T-cell (primary cell): ENCODE data around the genes DDX17 and TOMM22.

DNA sequence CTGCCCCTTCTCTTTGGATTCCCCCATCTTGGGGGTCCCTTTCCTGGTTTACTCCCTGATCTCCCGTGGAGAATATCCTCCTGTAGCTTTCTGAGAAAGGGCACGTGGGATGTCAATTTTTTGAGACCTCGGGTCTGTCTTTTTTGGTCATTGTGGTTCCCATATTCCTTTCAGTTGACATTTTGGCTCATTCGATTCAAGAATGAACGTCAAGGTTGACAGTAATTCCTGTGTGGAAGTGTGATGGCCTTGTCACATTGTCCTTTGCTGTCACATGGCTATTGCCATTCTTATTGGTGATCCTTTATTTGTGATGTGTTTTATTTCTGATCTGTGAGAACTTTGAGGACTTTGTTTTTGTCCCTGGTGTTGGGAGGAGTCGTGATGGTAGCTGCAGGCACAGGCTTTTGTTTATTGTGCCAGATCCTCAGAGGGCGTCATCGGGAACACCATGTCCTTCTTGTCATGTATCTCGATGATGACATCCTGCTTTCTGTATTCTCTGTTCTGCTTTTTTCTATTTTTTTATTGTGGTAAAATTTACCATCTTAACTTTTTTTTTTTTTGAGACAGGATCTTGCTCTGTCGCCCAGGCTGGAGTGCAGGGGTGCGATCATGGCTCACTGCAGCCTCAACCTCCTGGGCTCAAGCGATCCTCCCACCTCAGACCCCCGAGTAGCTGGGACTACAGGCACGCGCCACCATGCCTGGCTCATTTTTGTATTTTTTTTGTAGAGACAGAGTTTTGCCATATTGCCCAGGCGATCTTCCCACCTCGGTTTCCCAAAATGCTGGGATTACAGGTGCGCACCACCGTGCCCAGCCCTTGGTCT lies 5.6 kb downstream of the PICK1 start:
- PRO-cap, 7 experiments = no peak in any of the 7 experiments

- PRO-cap, 7 experiments = no peak in any of the 7 experiments
Measured at GRCh38 chr22:38110907-38111272, 406 bp upstream of the BAIAP2L2 start.

- PRO-cap, 7 experiments = no peak in any of the 7 experiments
Measured at GRCh38 chr22:38214130-38214322, 12.2 kb downstream of the MAFF start.

GRCh38 chr22:38219011-38220178 lies 17.6 kb downstream of the MAFF start:
- PRO-cap, 7 experiments = no peak in any of the 7 experiments

DNA sequence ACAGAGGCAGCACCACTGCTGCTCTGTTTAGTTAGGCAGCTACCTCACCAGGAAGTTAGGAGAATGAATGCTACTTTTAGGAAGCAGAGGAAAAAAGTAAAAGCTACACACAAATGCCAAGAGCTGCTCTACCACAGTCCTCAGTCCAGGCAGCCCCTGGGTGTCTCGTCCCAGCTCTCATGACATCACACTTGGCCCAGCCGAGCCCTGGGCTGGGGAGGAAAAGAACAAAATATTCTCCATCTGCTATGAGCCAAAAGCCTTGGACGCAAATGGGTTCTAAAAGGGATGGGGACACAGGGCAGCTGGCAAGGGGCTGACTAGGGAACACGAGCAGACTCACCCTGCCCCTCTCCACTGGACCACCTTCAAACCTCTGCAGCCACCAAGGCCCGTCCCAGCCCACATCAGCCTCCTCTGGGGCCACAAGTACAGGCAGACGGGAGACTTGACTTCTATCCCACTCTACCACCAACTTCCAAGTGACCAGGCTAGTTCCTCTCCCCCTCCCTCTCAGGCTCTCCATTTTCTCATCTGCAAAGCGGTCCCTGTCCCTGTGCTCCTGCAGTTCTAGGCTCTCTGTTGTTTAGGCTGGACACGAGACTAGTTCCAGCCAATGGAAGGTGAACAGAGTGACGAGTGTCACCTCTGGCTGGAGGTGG lies 26.0 kb downstream of the TMEM184B start:
- PRO-cap, 7 experiments = no peak in any of the 7 experiments

DNA sequence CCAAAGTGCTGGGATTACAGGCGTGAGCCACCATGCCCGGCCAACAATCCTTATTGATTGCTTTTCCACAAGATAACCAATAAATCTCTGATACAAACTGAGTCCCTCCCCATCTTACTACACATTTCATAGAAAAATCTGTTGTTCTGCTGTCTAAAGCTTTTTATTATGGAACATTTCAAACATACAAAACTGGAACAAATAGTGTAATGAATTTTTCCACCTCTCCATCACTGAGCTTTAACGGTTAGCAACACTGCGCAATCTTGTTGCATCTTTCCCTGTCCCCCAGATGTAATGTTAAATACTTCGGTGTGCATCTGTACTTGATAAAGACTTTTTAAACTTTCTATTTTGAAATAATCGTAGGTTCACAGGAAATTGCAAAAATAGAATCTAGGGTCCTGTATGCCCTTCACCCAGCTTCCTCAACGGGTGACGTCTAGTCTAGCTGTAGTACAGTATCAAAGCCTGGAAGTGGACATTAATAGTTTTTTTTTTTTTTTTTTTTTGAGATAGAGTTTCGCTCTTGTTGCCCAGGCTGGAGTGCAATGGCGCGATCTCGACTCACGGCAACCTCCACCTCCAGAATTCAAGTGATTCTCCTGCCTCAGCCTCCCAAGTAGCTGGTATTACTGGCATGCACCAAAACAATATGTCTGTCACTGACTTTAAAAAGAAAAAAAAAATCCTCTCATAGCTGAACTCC lies 16.2 kb downstream of the TMEM184B start:
- PRO-cap, 7 experiments = no peak in any of the 7 experiments

GRCh38 chr22:38258706-38259406 lies 14.0 kb downstream of the TMEM184B start:
- PRO-cap, 7 experiments = no peak in any of the 7 experiments

GRCh38 chr22:38260767-38261456 lies 11.9 kb downstream of the TMEM184B start:
- PRO-cap, 7 experiments = no peak in any of the 7 experiments

- PRO-cap, 7 experiments = no peak in any of the 7 experiments
Measured at GRCh38 chr22:38287948-38288398, 15.2 kb upstream of the TMEM184B start.

DNA sequence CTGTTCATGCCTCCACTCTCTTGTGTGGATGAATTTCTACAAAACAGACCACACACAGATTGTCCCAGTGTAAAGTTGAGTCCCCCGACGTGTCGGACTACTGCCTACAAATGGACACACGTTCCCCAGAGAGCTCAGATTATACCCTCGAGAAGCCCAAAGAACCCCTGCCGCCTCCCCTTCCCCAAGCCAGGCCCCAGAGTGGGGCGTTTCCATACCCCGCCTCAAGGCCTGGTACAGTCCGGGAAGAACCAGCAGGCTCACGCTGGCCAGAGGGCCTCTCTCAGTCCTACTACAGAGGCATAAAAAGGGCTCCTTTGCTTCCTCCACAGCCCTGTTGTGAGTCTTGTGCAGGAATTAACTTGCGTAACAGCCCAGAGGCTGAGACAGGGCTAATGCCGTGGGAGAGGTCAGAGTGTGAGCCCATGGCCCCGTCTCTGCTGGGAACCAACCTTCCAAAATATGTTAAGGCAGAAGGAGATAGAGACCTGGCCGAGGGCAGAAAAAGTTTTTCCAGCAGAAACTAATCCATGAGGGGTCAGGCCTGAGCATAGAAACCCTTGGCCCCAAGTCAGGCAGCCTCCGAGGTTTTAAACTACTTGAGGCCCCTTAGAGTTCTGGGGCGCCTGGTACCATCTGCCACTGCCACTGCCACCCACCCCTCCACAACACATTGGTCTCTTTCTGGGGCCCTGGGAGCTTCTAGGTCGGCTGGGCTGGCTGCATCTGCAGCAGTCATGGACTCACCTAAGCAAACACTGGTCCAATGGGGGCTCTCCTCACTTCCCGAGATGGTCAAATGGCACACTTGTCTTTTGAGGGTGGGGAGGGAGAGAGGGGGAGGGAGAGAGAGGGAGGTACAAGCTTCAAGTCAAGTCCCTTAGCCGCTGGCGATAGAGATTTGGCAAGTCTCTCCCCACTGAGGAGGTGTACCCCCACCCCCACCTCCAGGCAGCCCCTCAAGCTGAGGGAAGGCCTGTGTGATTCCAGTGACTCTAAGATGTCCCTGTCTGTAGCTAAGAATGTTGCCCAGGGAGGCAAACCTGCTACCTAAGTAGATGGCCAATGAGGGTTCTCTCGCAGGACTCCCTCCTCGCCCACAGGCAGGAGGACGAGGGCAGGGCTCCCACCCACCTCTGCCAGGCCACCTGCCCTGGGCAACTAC lies 20.1 kb upstream of the TMEM184B start:
- PRO-cap, 7 experiments = no peak in any of the 7 experiments

DNA sequence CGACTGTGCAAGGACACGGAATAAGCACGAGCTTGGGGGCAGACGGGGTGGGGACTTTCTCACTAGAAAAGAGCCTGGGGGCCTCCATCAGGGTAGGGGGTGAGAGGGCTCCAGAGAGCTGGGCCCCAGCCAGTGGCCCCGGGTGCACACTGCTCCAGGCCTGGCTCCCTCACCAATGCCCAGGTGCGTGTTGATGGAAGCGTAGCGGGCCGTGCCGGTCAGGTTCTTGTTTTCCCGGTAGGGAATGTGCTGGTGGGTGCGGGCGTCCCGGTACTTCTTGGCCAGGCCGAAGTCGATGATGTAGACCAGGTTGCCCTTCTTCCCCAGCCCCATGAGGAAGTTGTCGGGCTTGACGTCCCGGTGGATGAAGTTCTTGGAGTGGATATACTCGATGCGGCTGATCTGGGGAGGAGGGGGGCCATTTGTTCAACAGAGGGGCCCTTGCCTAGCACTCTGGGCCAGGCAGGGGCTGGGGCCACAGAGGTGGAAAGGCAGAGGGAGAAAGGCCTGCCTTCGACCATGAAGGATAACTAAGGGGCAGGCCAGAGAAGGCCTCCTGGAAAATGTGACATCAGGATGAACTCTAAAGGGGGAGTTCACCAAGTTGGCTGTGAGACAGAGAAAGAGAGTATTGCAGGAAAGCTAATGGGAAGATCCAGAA lies 16.6 kb downstream of the CSNK1E start:
- PRO-cap, 7 experiments = no peak in any of the 7 experiments

GRCh38 chr22:38397042-38398114 lies 57.6 kb downstream of the KCNJ4 start:
- PRO-cap, 7 experiments = no peak in any of the 7 experiments

DNA sequence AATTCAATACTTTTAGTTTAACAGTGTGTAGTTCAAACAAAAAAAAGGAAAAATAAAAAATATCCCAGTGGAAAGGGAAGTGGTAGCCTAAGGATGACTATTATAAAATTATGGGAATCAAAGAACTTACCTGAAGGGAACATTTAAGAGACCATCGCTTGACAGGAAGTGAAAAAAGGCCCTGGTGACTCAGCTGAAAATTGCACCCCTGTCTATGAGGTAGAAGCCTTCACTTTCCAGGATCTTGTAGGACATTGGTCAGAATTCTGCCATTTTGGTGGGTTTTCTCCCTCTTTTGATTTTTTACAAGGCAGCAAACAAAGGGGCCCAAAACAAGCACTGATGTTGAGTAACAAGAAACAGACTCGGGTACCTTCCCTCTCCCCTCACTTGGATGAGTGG lies 15.7 kb downstream of the DDX17 start:
- PRO-cap, 7 experiments = no peak in any of the 7 experiments

DNA sequence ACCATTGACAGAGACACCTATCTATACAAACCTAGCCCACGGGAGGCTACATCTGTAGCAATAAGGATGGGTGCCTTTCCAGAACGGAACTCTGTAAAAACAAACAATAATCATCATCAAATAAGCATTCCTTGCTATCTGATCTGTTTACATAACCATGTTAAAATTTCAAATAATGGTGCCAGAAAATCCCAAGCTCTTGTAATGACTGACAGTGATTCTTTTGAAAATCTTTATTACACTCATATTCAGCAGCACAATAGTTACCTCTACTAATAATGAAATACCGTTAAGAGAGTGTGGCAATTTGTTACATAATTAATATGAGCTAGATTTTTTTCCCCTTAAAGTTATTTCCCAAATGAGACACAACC lies 14.1 kb downstream of the DDX17 start:
- PRO-cap, 7 experiments = no peak in any of the 7 experiments

DNA sequence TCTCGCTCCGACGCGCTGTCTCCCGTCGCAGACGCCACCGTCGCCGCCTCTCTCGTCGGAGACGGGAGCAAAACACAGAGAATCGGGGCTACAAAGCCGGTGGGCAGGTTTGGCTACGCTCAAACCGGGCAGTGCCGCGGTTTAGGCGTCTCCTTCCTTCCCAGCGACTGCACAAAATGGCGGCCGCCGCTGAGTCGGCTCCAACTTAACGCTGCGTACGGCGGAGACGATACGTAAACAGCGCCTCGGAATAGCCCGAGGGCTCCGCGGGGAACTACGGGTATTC lies at the start of gene DDX17:
TSS of gene DDX17 (minus strand) at position 181 of the 286 bp plus-strand sequence.
- PRO-cap, 7 experiments = peak in 7 of 7 experiments; most common minus-strand start position 177 of the sequence (in 4)

GRCh38 chr22:38670764-38671470 lies 10.8 kb upstream of the TOMM22 start:
- PRO-cap, 7 experiments = no peak in any of the 7 experiments

DNA sequence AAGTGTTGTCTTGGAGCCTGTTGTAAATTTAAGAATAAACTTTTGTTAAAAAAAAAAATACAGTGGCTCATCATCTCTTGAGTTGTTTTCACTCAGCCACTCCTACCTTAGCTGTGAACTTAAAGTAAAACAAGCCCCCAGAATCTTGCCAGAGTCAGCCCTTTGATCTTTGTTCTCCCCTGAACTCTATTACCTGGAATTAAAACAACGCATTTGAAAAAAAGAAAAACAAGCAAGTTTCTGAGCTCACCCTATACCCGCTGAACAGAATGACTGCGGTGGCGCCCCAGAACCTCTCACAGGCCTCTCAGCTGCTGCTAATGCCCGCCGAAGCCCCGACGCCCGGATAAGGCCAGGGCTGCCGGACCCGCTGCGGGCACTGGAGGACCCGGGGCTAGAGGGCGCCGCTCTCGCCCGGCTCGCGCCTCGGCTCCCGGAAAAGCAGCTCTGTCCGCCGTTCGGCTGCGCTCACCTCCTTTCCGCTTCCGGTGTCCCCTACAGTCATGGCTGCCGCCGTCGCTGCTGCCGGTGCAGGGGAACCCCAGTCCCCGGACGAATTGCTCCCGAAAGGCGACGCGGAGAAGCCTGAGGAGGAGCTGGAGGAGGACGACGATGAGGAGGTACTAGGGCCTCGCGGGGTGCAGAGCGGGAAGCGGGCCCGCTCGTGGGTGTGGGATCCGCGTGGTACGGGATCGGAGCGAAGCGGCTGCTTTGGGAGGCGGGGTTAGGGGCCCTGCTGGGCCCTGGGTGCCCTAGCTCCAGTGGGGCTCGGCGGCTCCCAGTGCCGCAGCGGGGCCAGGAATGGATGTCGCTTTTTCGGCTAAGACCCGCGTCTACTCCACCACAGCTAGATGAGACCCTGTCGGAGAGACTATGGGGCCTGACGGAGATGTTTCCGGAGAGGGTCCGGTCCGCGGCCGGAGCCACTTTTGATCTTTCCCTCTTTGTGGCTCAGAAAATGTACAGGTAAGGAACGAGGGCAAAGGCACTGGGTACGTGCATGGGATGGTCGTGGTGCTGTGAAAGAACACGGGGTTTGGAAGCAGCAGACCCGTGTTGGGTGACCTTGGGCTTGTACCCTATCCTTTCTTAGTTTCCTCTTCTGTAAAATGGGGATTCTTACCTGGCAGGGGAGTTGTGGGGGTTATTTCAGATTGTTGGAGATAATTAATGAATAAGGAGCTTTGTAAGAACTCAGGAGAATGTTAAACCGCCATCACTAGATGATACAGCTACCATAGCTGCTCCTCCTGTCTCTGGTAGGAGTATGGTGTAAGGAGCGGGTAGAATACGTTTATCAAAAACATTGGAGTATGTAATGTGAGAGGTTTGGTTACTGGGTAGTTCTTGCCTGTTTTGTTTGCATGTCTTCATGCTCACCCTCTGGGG lies at the start of gene TOMM22:
TSS of gene TOMM22 (plus strand) at position 482 of the 1,389 bp plus-strand sequence.
- PRO-cap, 7 experiments = peak in 7 of 7 experiments; most common plus-strand start position 500 of the sequence (in 7); most common minus-strand start position 443 of the sequence (in 7)

GRCh38 chr22:38707157-38707800 lies 1.5 kb downstream of the GTPBP1 start:
- PRO-cap, 7 experiments = no peak in any of the 7 experiments

- PRO-cap, 7 experiments = peak in 2 of 7 experiments; most common plus-strand start chr22:38729520 (in 1); most common minus-strand start chr22:38729509 (in 2)
Measured at GRCh38 chr22:38728733-38729851, 23.3 kb downstream of the GTPBP1 start.

DNA sequence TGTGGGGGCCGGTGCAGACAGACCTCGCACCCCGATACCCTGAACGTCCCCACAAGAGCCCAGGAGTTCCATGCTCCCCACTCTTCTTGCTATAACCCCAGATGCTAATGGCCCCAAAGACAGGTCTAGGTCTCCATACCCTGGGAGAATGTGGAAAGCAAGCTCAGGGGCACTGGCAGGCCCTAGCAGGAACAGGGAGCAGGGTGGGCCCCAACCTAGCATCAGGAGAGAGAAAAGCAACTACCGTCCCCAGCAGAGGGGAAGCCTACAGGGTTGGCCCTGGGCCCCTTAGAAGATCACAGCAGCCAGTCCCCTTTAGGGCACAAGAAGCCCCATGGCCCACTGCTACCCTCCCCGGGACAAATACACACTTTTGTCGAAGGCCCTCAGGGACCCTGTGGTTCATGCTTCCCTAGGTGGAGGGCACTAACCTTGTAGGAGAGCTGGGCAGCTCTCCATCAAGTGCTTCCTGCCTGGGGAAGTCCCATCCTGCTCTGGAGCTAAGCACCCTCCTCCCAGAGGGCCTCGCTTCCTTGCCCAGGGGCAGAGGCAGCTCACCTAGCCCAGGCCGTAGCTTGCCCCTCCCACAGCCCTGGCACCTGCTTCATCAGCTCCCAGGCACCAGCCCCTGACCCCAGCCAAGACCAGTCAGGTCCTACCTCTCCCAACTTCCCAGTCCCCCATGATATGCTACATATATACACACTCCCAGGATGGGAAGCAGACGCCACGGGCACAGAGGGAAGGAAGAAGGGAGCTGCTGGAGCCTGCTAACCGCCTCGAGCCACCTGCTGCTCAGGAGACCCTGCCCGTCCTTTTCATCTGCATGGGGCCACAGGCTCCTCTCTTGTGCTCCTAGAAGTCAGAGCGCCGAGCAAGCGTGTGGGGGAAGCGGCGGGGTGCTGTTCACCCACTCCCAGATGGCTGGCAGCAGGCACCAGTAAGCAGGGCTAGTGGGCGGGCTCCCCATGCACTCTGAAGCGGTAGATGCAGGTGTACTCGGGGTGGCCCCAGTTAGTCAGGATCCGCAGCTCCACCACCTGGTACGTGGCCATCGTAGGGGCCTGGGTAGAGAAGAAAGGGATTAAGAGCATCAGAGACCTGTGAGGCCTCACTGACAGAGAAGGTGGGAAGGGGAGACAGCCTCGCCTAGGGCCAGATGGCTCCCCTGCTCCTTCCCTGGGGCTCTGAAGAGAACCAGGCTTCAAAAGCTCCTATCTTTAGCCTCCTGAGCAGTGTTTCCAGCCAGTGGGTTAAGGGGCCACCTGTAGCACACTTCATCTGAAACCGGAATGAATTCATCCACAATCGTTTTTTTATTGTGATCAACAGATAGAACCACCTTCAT lies 20.0 kb downstream of the SUN2 start:
- PRO-cap, 7 experiments = peak in 1 of 7 experiments; most common plus-strand start position 881 of the sequence (in 1); most common minus-strand start position 598 of the sequence (in 1)